Metastatic Lung Carcinoma in the Adrenal Gland (tissue), 1 donor: ENCODE measurements around a stretch of chr10.

DNA sequence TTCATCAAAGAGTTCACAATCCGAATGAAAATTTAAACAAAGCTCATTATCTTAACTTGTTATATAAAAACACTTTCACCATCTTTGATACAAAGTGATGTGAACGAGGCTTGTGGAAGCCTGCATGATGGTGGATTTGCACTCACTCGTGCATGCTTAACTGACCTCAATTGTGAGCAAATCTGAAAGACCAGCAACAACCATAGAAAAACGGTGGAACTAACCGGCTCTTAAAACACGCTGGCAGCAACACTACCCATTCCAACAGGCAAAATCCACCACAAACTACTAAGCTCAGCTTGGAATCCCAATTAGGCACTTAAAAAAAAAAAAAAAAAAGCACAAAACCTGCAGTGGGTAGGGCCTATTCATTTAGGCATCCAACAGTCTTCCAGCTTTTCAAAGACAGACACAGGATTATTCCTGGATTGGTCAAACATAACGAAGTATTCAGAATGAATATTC is 1.9 kb downstream of the GDI2 start:
- PRO-cap, result no peak

- PRO-cap, result no peak
Measured at GRCh38 chr10:5862287-5862854, 27.3 kb downstream of the ANKRD16 start.

GRCh38 chr10:5870030-5870573 is 19.6 kb downstream of the ANKRD16 start:
- PRO-cap, result no peak

GRCh38 chr10:5885599-5886215 is 4.0 kb downstream of the ANKRD16 start:
- PRO-cap, result no peak

DNA sequence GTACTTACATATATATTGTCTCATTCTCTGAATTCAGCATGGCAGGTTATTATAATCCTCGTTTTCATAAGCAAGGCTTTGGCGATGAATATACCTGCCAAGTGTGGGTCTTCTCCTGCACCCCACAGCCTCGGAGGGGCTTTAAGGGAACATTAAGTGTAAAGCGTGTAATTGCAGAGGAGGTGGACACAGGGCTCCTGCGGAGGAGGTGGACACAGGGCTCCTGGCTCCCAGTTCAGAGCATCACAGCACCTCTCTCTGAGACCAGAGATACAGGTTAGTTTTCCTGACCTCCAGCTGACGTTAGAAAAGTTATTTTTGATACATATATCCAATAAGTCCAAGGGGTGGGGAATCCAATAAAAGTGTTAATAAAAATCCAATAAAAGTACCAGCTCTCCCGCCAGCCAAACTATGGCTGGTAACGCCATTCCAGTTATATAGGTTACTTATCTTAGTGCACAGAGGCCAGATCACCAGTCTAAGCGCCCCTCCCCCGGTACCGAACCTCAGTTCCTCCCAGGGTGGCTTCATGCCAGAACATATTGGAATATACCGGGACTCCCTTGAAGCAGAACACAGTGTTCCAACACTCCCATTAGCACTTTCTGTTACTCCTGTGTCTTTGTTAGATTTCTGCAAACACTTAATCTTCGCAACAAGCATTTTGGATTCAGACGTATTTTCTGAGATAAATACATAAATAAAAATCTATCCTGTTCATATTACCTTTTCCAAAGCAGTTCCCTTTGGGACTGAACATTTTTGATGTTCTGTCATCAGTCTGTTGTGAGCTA is 7.3 kb downstream of the FBH1 start:
- PRO-cap, result no peak

DNA sequence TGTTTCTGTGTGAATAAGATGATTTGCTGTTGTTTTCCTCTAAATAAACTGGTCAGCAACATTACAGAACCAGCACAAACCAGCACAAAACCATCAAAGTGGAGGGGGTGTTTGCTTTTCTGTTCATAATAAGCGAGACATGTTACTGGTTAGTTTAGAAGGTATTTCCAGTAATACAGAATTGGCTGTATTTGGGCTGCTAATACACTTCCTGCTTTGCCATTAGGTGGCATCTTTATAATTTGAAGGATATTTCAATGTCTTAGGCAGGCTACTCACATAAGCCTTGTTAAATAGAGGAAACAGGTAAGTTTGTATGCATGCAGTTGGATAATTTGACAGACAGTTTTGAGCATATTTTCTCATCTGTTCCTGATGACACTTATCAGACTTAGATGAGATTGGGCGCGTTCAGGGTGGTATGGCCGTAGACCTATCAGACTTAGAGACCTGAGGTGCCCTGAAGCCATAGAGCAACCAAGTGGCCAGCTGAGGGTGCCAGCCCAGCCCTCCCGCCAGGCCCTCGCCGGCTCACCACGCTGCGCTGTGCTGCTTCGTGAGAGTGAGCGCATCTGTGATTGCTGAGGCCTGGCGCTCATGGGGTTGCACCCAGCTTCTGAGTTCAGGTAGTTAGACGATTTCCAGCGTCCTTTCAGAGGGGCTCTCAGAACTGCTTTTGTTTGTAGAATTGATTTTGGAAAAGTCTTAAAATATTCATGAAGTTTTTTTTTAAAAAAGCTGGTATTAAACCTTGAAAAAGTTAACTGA is 10.1 kb downstream of the FBH1 start:
- PRO-cap, result no peak

DNA sequence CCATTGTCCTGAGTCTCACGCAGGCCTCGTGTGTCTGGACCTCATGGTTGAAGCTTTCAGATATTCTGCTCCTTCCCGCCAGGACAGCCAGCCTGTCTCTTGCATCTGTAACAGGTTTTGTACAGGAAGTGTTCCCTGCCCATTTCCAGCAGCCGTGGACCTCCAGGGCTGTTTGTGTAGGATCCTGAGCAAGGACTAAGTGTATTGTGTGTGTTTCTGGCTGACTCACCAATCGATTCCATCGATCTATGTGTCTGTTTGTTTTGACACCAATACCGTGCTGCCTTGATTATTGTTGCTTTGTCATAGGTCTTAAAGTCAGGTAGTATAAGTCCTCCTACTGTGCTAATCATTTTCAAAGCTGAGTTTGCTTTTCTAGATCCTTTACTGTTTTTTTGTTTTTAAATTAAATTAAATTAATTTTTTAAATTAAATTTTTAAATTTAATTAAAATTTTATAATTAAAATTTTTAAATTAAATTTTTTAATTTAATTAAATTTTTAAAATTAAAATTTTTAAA is 8.5 kb downstream of the IL15RA start:
- PRO-cap, result no peak

DNA sequence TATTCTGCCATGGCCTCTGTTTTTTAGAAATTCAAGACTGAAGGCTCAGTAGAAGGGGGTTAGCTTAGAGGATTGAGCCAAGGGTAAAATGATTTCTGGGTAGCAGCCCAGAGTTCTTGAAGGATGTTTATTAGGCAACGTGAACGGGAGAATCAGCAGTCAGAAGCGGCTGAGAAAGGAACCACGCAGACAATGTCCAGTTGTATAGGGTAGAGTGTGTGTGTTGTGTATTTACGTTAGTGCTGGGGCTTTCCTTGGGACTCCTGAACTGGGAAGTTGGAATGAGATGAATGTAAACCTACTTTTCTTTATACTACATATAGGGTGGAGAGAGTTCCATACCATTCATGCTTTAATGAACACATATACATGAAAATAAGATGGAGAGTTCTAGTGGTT is 34.9 kb upstream of the IL15RA start:
- PRO-cap, result no peak

DNA sequence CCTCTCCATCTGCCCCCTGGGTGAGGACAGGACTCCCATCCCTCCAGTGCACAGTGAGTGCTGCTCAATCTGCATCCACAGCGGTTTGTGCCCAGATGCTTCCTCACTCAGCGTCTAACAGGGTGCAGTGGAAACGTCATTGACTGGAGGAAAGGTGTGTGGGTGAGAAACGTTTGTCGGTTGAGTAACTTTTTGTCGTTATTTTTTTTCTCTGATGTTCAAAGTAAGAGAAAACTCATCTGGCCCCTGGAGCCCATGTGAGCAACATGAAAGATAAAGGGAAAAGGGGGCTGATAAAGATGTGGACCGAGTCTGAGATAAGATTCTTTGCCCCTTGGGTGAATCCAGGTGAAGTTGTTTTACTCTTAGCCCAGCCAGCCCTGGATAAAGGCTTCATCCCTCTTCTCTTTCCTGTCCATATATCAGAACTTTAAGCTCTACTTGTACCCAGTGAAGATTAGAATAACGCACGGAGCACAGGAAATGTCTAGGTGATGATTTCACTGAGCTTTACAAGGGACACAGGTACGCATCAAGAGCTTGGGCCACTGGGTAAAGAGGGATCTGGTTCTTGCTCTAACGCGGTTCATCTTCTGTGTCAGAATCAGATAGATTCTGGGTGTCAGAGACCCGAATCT is 25.0 kb downstream of the IL2RA start:
- PRO-cap, result no peak

DNA sequence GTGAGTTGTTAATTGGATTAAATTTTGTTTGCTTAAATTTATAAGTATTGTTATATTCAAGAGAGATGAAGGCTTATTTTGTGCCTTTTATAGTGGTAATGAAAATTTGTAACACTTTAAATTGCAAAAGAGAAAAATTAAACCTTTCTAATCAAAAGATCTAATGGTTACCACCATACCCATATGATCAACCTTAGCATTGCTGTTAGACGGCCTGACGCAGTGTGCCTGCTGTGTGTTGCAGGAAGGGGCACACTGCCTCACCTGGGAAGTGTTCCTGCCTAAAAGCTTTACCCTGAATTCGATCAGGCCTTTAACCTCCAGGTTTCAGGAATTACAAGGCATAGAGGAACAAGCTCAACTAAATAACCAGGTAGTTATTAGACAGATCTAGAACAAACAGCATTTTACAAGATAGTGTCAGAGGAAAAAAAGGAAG is 11.3 kb downstream of the RBM17 start:
- PRO-cap, result no peak

GRCh38 chr10:6124768-6125335 is 36.0 kb downstream of the RBM17 start:
- PRO-cap, result no peak

- PRO-cap, result no peak
Measured at GRCh38 chr10:6163334-6163495, 39.5 kb upstream of the PFKFB3 start.

DNA sequence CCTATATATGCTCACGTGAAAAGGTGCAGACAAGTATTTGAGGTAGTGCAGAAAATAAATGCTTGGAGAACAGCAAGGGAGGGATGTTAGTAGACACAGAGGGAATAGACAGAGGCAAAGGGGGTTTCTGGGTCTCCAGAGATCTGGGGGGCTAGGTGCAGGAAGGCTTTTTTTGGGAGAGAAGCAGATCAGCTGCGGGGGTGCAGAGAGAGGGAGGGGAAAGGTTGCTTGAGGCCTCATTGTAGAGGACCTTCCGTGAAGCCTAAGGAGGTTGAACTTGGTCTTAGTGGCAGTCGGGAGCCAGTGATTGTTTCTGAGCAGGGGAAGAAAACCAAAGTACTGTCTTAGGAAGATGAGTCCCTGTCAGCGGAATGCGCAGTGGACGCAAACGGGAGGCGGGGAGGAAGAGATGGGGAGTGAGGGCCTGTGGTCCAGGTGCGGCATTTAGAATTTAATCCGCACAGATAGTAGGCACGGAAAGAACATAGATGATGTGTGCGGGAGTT is 29.2 kb upstream of the PFKFB3 start:
- PRO-cap, result no peak

DNA sequence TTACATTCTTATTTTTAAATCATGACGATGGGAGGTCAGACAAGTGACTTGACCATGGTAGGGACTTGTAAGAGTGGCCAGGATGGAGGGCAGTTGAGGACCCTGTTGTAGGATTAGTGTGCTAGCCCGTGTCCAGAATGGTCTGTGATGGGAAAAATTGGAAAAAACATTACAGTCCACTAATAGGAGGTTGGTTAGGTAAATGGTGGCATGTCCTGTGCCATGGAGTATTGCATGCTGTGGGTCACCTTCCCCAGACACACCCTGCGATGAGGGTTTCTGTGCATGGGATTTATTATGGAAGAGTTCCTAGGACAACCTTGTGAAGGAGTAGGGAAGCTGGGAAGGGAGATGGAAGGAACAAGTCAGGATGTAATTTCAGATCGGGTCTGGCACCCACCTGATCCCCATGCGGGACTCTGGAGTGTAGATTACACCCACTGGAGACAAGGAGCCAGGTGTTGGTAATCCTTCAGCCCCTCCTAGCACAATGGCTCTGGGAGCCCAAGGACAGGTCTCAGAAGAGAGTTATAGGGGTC is 54.8 kb downstream of the PFKFB3 start:
- PRO-cap, result no peak

- PRO-cap, result no peak
Measured at GRCh38 chr10:6297641-6298497, 95.1 kb downstream of the PFKFB3 start.

DNA sequence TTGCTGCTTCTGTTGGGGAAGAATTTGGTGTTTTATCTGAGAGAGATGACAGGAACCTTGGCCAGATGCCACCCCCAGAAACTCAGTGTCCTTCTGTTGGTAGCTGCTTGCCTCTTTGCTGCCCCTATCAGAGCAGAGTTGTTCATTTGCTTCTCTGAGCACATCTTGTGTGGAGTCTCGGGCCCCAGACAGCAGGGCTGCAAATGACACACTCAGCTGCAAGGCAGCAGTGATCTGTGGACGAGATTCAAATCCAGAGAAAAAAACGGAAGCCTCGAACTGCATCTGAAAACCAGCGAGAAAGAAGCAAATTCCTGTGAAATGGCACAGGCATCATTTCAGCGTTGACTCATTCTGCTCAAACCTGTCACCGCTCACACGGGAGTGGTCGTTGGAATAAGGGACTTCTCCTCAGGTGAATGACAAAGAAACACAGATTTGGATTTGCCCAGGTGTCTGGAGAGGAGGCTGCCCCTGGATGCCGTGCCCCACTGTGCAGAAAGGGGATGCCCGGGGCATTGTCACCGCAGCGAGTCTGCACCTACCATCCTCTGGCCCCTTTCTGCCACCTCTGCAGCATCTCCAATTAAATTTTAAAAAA is 144.7 kb downstream of the PFKFB3 start:
- PRO-cap, result no peak

DNA sequence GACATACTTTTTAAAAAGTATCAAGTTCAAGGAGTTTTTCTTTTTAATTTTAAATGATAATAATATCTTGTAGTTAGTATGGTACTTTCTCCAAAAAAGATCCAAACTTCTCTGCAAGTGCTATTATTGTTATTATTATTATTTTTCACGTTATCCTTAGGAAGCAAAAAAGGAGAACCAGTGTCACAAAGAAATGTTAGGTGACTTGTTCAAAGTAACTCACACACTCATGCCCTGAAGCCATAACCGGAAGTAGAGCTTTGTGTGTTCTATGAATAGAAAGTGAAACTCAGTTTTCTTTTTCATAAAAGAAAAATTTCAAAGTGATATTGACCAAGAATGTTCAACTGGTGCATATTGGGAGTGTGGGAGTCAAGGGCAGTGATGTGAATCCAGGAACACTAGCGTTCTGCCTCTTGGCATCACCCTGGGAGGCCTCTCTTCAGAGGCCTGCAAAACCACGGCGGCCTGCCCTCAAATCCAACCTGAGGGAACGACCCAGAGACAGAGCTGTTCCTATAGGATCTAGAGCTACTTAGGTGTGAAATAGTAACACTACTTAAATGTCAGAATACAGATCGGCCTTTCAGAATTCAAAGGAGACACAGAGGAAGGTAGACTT is 106.1 kb downstream of the PRKCQ start:
- PRO-cap, result no peak

DNA sequence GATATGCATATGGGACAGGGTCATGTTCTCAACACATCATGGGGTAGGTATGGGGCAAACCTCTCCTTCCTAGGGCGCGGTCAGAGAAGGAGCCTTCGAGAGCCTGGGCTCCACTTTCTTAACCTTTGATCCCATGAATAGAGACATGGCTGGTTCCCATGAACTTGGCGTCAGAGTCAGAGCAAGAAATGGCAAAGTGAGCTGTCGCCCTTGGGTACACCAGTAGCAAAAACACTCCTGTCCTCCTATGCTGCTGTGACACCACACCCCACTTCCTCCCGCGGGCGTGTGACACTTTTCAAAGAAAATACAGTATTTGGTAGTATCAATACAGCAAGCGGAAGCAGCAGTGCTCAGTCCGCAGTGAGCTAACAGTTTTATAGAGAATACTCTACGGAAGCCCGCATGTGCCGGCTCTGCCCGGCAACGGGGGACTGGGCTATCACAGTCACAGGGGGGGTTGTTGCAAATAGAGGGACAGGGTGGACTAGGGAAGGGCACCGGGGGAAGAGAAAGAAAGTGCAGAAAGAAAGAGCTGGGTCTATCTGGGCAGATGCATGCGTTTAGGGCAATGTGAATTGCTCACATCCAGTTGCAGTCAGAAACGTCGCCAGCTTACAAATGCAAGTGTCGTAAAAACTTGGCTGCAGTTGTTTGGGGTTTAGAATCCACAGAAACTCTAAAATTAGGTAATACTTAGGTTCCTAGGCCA is 49.8 kb downstream of the PRKCQ start:
- PRO-cap, result no peak

GRCh38 chr10:6543410-6543885 is 36.6 kb downstream of the PRKCQ start:
- PRO-cap, result no peak

- PRO-cap, result no peak
Measured at GRCh38 chr10:6579125-6579811, 808 bp downstream of the PRKCQ start.